Measurements from ENCODE around the gene BAZ2B.

- RAMPAGE, total RNA = no peak
Observed at GRCh38 chr2:158667126-158667600, 128.0 kb upstream of the DAPL1 start.

DNA sequence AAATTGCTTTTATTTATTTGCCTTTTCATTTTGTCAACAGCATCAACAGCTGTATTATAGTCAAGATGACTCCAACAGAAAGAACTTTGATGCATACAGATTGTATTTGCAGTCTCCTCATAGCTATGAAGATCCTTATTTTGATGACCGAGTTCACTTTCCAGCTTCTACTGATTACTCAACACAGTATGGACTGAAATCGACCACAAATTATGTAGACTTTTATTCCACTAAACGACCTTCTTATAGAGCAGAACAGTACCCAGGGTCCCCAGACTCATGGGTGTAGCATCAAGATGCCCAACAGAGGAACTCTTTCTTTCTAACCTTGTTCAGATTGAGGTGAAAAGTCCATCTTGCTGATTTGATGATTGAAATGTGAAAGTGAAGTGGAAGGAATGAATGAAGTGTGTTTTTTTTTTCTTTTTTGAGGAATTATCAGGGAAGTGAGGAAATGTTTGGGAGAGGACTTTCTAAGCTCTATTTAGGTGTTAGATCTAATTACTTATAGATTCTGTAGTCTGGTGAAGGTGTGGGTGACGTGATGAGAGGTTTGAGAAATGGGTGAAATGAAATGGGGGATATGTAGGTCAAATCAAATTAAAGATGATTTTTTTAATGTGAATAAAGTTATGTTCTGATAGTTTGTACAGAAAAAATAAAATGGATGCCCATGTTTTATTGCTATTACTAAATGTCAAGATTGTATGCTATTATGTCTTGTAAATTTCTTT lies 114.6 kb upstream of the DAPL1 start:
- RAMPAGE, total RNA = no peak

- RAMPAGE, total RNA = no peak
Observed at GRCh38 chr2:158716328-158716632, 78.8 kb upstream of the DAPL1 start.

- RAMPAGE, total RNA = no peak
Observed at GRCh38 chr2:159003469-159003983, 35.1 kb downstream of the TANC1 start.

- RAMPAGE, total RNA = no peak
Observed at GRCh38 chr2:159059535-159059901, 91.1 kb downstream of the TANC1 start.

DNA sequence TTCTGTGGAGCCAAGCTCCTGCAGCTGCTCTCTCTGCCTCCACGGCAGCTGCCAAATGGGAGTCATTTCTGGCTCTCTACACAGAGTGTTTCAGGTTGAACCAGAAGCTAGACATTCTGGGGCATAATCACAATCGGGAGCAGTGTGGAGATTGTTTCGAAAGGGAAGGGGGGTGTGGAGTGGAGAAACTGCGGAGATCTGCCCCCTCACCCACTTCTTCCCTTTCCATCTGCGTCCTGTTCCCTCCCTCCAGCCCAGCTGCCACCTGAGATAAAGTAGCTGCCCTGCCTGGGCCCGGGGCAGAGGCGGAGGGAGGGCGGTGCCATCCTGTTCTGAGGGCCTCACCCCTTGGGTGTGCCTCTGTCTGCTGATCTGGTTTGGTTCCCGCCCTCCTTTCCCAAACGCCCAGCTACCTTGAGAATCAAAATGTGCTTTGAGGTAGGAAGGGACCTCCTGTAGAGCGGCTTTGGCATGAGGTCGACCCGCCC lies 139.3 kb downstream of the WDSUB1 start:
- RAMPAGE, total RNA = no peak

- RAMPAGE, total RNA = no peak
Observed at GRCh38 chr2:159262939-159263485, 23.5 kb downstream of the WDSUB1 start.

GRCh38 chr2:159412268-159412710 lies 125.8 kb upstream of the WDSUB1 start:
- RAMPAGE, total RNA = no peak

DNA sequence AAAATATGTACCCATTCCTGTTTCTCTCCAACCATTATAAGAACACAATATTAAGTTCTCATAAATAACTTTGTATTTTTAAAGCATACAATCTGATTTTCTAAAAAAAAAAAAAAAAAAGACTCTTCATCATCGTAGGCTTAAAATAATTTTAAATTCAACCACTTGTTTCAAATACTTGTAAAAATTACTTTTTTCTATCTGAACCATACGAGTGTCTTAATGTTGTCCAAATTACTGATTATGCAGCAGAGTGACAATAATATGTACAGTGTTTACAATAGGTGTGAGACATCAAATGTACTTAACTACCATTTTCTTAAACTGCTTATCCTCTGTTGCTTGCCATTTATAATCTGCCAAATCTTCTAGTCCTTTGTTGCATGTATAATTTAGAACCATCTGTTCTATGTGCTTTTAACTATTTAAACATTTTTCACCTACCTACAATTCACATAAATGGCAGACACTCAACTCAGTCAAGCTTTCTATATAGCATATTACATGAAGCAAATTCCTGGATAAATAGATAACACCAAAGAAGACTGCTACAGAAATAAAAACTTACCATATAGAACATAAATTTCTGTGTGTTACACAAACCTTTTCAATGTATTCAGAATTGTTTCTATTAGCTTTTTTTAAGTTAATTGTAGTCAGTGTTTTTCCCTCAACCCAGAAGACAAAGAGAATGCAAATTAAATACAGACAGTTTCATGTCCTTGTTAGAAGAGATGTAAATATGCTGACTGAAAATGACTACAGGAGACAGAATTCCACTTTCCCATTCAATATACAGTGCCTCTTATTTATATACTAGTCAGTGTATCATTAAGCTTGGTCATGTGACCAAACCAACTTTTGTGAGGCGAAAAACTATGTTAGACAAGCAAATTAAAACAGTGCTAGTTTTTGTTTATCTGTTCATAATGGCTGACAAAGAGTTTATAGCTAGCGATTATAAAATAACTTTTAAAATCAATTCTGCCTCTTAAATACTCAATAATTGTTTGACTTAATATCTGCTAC lies 2.7 kb downstream of the BAZ2B start:
- RAMPAGE, total RNA = no peak

DNA sequence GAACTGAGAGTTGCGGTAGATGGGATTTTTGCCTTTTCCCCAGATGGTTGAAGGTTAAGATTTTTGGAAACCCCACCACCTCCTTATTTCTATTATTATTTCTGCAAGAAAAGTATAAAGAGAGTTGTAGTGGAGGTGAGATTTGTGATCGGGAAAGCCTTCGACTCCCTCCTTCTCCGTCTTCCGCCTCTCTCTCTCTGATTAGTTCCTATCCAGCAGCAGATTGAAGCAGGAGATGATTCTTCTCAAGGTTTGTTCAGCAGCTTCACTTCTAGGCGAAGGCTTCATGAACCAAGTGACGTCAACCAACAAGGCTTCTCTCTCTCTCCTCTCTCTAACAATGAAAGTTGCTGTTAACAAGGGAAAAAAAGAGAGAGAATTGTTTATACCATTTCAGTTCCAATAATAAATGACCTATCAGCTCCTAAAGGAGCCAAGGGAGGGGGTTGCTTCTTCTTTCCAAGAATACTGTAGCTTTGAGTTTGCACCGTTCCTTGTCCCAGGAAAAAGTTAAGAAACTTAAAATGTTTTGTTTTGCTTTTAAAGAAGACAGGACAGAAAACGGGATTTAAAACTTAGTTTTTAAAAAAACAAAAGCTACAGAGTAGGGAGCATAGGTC lies at the start of gene BAZ2B:
BAZ2B (minus strand) TSS at position 297 of the 620 bp plus-strand sequence.
- RAMPAGE, total RNA = no peak

DNA sequence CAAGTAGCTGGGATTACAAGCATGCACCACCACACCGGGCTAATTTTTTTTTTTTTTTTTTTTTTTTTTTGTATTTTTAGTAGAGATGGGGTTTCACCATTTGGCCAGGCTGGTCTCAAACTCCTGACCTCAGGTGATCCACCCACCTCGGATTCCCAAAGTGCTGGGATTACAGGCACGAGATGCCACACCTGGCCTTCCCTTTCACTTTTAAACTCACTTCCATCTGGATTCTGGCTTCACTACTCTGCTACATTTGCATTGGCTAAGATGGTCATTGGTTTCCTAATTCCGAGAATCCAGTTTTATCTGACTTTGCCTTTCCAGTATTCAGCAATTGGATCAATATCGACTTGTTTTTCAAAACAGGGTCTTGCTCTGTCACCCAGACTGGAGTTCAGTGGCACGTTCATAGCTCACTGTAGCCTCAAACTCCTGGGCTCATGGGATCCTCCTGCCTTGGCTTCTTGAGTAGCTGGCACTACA lies 4.6 kb upstream of the CD302 start:
- RAMPAGE, total RNA = no peak

DNA sequence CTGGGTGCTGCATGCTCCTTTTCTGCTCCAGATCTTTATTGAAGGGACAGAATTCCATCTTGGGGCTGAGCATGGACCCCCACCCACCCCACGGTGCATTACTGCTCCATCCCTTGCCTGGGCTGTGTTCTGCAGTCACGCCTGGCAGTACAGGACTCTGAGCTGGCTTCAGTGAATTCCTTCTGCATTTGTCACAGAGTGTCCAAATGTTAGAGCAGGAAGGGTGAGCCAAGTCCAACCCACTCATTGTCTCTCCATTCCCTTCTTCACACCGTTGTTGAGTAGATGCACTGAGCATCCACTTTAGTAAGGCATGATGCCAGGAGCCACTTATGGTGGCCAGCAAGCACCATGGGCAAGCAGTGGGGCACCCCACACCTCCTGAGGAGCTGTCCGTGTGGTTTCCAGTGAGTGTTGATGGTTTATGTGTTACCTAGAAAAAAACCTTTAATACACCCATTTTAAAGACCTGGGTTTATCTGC lies 14.6 kb upstream of the ITGB6 start:
- RAMPAGE, total RNA = no peak

- RAMPAGE, total RNA = no peak
Observed at GRCh38 chr2:160315445-160315811, 115.4 kb upstream of the ITGB6 start.

DNA sequence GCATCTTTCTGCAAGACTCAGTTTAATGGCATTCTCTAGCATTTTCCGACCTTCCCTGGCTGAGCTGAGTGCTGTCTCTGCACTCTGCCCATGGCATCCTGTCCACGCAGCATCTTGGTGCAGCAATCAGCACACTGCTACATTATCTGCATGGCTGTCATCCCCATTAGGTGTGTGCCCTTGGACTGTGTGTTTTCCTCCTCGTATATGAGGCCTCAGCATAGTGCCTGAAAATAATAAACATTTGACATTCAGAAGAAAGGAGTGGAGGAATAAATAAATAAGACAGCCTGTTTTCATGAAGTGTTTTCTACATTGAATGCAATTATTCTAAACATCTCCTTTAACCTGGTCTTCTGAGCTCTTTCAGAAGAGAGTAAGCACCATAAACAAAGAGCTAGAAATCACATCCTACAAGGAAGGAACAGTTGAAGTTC lies 131.3 kb upstream of the ITGB6 start:
- RAMPAGE, total RNA = no peak

GRCh38 chr2:160355489-160355942 lies 138.1 kb downstream of the RBMS1 start:
- RAMPAGE, total RNA = no peak

GRCh38 chr2:160408926-160409223 lies 84.7 kb downstream of the RBMS1 start:
- RAMPAGE, total RNA = no peak

- RAMPAGE, total RNA = no peak
Observed at GRCh38 chr2:160647788-160648849, 154.5 kb upstream of the RBMS1 start.

- RAMPAGE, total RNA = no peak
Observed at GRCh38 chr2:160956611-160956992, 203.6 kb upstream of the TANK start.

GRCh38 chr2:161140975-161141332 lies 19.3 kb upstream of the TANK start:
- RAMPAGE, total RNA = no peak

DNA sequence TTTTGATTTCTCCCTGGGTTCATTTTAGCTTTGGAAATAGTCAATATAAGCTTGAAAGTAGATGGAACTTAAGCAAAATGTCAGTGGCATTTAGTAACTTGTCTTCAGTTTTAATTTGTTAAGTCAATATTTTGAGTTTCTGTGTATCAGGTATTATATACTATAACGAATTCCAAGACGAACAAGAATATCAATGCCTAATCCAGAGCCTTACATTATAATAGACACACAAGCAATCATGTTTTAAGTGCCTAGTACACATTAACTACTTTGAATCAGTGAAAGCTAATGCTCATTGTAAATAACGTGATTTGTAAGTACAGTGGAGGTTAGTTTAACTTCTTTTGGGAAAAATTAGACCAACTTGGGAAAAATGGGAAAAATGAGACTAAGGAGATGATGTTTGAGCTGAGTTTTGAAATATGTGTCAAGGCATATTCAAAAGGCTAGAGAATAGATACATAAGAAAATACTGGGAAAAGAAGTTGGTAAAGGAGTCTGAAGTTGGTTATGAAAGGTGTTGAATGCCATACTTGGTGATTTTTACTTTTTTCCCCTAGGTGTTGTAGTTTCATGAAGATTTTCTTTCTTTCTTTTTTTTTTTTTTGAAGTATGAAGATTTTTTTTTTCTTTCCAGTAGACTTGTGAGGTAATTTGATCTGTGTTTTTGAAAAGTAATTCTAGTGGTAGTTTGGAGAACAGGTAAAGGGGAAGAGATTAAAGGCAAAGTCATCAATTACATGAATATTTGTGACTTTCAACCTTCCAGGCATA lies 16.0 kb downstream of the PSMD14 start:
- RAMPAGE, total RNA = no peak